ENCODE measurements around a stretch of chr3.

- PRO-cap, result no peak
These were observed 72.4 kb downstream of the FOXP1 start for GRCh38 chr3:71511108-71511593.

DNA sequence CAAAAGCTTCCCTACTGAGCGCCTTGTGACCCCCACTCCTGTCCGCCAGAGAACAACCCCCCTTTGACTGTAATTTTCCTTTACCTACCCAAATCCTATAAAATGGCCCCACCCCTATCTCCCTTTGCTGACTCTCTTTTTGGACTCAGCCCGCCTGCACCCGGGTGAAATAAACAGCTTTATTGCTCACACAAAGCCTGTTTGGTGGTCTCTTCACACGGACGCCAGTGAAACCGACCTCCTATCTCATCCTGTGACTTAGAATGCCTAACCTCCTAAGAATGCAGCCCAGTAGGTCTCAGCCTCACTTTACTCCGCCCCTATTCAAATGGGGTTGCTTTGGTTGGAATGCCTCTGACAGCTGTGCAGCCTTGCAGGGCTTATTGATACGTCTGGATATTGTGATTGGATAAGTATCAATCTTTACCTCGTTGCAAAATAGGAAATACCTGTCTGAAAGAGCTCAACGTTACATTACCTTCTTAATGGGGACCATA lies 243.8 kb upstream of the PROK2 start:
- PRO-cap, result unidirectional peak, minus-strand start at position 175 of the sequence; unidirectional peak, minus-strand start at position 265 of the sequence

DNA sequence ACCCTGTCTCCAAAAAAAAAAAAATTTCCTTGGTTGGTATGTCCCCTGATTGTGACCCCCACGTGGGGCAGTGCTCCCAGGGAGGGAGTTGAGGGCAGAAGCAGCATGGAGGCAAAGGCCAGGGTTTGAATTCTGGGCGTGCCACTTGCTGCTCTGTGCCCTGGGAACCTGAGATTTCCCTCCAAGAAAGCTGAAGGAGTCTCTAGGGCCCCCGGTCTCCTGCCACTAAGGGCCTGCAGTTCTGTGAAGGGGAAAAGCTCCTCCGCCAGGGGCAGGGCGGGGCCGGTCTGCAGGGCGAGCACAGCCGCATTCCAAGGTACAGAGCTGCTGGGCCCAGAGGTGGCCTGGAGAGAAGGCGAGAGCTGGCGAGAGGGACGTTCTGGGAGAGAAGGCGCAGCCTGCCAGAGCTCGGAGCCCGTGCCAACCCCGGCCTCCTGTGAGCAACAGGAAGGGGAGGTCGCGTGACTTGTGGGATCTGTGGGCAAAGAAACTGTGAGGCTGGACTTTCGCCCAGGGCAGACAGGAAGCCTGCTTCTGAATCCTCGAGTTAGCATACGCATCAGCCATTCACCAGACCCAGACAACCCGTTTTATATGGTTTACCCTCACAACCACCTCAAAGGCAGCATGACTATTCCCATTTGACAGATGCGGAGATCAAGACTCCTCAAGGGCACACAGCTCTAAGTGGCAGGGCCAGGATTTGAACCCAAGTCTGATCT lies 500.4 kb downstream of the SHQ1 start:
- PRO-cap, result no peak

- PRO-cap, result no peak
These were observed 407.1 kb downstream of the SHQ1 start for GRCh38 chr3:72441015-72441640.

DNA sequence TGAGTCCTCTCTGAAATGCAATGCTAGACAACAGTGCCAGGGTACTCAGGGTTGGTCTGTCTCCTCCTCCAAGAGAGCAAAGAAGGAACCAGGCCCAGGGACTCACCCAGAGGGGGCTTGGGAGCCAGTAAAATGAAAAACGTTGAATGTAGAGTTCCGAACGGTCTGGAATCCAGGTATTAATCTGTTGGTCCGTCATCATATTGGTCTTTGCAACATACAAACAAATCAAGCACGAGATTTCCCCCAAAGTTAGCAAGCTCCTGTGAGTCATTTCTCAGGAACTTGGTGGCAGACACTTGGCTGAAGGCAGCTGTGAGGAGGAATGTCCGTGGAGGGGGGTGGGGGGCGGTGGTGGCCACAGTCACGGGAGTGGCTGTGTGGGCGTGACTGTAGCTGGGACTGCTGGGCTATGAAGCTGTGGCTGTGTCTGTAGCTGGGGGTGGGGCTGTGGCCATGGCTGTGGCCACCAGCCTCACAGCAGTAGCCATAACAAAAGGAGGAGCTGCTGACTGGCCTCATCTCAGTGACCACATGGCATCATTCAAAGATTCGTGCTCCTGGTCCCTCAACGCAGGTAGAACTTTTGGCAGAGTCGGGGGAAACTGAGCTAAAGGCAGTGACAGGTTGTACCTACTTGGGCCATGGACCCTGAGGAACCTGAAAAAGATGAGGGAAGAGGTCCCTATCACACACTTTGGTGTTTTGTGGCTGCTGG lies 360.9 kb downstream of the SHQ1 start:
- PRO-cap, result no peak

DNA sequence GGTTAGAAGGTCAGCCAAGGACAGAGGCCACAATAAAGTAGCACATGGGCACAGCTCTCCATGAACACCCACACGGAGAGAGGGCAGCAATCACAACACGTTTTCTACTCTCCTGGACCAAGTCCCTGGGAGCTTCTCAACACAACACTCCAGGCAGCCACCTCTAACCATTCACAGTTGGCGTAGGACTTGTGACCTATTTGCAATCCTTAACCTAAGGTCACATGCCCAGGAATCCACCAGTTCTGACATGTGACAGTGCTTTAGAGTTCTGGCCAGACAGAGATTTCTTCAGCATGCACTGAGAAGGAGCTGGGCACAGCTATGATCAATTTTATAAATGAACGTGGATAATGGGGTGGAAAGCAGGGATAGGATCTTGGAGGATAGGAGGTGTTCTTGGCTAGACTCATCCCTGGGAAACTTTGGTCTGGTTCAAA lies 280.7 kb downstream of the SHQ1 start:
- PRO-cap, result no peak

DNA sequence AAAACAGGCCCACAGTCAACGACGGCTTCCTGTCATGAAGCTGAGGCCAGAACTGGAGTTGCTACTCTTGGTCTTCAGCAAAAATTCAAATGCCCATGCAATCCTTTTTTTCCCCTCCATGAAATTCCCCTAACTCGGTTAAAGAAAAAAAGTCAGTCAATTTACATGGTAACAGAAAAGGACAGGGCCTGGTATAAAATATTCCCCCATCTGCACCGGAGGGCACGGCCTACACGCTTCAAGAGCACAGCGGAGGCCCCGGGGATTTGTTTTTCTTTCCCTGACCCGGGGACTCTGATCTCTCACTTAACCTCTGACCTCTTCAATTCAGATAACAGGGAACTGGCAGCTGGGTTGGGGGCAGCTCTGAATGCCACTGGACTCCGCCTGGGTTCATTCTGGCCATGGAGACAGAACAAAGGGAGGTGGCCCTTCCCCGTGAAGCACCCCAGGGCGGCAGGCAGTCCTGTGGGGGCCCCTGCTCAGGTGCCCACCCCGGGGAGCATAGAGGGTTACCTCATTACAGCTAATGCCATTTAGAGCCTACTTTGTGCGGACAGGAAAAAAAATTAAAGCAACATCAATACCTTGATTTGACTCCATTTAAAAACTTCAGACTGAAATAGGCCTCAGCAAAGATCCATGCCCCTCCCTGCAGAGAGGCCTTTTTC lies 257.5 kb downstream of the SHQ1 start:
- PRO-cap, result no peak

- PRO-cap, result no peak
These were observed 97.8 kb downstream of the SHQ1 start for GRCh38 chr3:72750326-72750989.

DNA sequence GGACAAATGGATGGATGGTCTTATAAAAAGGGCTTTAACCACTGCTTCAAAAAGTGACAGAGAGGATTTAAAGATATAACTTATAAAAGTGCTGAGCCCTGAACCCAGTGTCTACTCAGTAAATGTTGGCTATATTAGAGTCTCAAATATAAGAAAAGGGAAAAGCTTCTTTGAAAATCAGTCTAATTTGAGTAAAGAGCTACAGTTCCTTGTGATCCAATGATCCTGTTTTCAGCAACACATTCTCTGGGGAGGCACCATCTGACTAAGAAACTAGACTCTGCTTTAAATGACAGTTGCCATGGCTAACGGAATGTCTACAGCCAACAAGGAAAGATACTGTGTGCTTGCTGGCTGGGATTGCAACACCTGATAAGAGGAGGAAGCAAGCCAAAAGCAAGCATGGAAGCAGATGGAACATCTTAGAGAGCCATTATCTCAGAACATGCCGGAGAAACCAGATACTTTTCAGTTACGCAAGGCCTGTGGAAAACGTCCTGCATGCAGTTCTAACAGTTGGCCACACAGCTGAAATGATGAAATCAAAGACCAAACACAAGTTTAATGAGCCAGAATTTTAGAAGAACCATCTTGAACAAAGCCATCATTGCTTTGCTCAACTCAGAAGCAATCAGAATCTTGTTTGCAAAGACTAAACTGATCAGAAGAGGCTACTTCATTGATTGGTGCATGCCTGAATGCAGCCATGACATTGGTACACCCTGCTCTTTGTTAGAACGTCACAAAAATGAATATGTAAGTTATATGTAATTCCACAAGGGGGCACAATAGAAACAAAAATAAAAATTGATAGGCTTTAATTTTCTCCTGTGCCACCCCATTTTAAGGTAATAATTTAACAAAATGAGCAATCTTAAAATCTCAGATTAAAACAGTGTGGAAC lies 50.7 kb downstream of the GXYLT2 start:
- PRO-cap, result no peak

GRCh38 chr3:72996946-72998205 lies 765 bp downstream of the PPP4R2 start:
- PRO-cap, result bidirectional peak, plus-strand start at chr3:72997129, minus-strand start at chr3:72997182; bidirectional peak, plus-strand start at chr3:72997528, minus-strand start at chr3:72997392; bidirectional peak, plus-strand start at chr3:72997765, minus-strand start at chr3:72997596; unidirectional peak, minus-strand start at chr3:72997834

DNA sequence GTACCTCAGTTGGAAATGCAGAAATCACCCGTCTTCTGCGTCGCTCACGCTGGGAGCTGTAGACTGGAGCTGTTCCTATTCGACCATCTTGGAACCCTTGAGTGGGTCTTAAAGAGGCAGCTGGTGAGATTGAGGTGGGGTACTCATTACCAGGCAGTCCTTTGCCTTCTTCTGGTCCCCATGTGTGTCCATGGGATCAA lies 277.3 kb downstream of the EBLN2 start:
- PRO-cap, result no peak

DNA sequence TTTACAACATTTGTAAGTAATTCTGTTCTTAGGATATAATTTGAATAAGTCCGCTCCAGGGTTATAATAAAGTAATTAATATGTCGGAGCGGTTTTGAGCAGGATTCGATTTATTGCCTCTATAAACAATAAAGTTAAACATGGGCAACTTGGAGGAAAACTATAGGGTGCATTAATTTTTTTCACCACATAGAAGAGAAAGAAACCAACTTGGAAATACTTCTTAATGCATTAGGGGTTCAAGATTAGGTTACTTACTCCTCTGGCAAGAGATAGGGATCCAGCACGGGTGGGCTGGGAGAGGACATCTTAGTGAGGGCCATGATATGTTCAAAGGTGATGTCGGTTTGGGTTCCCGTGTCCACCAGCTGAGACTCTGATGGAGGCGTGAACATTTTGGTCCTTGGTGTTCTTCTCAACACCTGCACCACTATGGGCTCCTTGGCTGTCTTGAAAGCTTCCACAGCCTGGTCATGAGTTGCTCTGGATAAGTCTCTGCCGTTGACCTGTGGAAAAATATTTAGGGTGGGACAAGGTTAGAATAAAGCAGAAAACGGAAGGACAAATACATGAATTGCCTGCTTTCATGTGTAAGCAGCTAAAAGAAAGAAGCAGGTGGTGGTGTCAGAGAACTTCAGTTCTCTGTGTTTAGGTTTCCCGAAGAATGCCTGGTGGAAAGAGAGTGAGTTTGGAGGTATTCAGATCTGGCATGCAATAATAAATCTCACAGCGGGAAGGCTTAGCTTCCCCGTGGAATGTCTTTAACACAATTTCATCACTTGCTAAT lies 220.7 kb downstream of the PDZRN3 start:
- PRO-cap, result no peak

- PRO-cap, result no peak
These were observed 121.0 kb downstream of the PDZRN3 start for GRCh38 chr3:73503818-73504039.

DNA sequence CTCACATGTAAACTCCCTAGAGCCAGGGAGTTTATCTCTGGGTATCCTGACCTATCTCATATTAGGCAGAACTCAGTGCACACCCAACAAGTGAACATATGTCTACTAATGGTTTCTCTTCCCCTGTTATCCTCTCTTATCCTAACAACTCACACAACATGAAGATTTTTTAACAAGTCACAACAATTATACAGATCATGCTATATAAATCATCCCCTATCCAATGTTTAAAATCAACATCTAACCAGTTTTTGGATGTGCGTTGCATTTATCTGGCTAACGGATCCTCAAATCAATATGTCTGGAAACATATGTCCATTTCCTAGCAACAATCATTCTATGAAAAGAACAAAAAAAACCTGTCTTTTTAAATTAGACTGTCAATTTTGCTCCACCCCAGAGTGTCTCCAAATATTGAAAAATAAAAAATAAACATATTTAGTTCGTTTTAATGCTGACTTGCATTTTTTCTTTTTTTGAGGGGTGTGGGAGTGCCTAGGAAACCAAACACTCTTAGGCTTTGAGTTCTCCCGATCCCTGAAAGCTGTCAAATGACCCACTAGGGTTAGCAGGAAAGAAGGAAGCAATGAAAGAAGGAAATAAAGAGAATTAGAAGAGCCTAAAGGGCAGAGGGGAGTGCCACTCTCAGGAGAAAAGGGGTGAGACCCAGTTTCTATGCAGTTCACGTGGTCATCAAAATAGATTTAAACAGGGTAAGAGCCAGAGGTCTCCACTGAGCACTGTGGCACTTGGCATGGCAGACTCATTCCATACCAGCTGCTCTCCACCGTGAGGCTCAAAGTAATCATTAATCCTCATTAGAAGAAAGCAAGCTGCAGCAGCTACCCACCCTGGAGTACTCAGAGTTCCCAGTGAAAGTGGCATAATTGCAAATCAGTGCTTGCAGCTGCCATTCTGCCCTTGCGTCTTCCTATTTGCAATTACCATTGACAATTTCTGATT lies 32.6 kb downstream of the PDZRN3 start:
- PRO-cap, result no peak

DNA sequence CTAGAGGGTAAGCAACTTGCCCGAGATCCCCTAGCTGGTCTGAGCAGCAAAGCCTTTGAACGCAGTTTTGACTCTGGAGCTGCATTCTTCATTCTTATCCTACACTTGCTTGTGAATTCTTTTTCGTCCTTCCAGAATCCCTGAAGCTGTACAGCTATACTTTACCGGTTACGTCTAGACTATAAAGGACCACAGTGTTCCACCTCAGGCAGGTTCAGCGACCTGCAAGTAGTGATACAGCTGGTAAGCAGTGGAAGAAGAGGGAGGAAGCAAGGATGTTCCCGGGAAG lies 1.1 kb downstream of the PDZRN3 start:
- PRO-cap, result no peak

GRCh38 chr3:77617577-77617958 lies 577.7 kb downstream of the ROBO2 start:
- PRO-cap, result no peak

GRCh38 chr3:78921503-78921924 lies 846.3 kb downstream of the ROBO1 start:
- PRO-cap, result no peak

- PRO-cap, result no peak
These were observed 415.7 kb downstream of the ROBO1 start for GRCh38 chr3:79352183-79352493.

GRCh38 chr3:79414741-79415160 lies 353.0 kb downstream of the ROBO1 start:
- PRO-cap, result no peak

DNA sequence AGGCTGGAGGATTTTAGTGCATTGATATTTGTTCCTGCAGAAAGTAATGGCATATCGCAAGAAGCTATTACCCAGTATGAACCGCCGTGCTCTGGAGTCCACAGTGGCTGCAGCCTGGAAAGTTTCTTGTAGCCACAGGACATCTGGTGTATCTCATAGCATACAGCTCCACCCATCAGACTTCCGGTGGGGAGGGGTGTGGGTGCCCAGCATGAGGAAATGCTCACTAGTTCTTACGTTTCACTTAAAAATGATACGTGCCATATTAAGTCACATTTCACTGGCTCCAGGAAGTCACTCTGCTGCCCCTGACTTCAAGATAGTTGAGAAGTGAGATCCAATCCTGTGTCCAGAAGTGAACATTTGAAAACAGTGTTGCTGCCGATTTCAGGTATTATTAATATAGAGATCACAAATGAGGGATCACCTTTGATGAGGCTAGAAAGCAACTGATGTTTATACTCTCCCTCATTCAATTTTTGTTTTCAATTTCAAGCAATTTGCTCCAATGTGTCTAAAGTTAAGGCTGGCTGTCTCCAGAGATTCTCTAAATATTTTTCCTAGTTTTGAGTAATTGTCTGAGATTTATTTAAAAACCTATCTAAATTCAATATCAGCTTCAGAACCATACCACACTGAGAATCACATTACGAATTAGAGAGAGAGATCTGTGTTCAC lies 990.2 kb downstream of the GBE1 start:
- PRO-cap, result no peak